Airway epithelial cell (primary cell): ENCODE data around the genes LMX1B and NIBAN2.

DNA sequence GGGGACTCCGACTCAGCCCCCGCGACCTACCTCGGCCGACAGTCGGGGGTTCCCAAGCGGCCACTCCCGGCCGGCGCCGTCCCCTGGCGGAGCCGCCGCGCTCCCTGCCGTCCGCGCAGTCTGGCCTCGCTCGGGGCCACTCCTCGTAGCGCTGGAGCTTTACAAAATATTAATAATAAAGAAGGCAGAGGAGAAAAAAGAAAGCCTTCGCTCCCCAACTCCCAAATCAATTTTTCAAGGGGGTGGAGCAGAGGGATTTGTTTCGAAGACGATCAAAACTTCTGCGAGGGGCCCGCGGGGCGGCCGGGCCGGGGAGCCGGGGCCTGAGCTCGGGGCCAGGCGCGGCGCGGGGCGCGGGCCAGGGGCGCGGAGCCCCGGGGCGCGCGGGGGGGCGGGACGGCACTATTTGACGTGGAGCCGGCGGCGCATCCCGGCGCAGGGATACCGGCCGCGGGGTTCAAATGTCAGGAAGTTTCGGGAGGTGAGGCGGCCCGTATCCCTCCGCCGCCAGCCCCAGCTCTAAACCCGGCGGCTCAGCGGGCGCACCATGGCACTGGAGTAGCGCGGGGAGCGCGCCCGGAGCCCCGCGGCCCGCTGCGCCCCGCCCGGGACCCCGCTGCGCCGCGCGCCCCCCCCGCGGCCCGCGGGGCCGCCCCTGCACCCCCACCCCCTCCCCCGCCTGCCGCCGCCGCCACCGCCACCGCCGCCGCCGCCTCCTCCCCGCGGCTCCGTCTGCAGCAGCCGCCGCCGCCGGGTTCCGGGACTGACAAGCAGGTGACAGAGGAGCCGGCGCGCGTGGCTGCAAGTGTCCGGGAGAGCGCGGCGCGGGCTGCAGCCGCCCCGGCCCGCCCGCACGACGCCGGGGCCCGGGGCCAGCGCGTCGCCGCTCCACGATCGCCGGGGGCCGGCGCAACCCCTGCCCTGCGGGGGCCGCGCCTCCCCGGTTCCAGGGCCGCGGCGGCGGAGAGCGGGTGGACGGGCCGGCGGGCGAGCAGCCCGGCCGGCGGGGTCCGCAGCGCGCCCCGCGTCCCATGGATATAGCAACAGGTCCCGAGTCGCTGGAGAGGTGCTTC lies at the start of gene LMX1B:
Gene LMX1B, plus strand, starts transcription at position 510 of the 1,073 bp plus-strand sequence.
- RAMPAGE, long total RNA, result no peak

DNA sequence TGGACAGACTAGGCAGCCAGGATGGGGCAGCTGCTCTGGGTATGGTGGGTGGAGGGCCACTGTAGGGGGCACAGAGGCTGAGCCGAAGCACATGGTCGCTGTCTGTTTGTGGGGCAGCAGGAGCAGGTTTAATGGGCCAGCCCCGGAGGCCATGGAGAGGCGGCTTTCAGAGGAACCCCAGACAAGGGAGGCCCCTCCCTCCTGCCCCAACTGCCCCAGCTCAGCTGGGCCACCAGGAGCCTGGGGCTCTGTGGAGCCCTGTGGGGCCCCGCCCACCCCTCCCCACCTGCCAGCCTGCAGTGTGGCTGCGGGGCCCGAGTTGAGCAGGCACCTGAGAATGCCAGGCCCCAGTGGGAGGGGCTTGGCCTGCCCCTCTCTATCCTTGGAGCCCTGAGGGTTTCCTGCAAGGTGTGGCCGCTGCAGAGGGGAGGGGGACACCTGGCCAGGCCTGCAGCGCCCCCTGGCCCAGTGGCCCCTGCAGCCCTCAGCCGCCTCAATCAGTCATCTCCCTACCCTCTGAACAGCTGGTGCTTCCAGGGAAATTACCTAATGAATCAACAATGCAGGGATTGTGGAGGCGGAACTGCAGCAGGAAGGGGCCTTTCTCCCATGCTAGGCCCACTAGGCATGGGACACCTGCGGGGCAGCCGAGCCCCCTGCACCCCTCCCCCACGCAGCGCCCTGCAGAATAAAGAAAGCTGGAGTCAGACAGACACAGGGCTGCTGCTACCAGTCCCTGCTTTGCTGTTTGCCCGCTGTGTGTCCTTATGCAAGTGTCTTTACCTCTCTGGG lies 47.9 kb downstream of the LMX1B start:
- RAMPAGE, long total RNA, result no peak

DNA sequence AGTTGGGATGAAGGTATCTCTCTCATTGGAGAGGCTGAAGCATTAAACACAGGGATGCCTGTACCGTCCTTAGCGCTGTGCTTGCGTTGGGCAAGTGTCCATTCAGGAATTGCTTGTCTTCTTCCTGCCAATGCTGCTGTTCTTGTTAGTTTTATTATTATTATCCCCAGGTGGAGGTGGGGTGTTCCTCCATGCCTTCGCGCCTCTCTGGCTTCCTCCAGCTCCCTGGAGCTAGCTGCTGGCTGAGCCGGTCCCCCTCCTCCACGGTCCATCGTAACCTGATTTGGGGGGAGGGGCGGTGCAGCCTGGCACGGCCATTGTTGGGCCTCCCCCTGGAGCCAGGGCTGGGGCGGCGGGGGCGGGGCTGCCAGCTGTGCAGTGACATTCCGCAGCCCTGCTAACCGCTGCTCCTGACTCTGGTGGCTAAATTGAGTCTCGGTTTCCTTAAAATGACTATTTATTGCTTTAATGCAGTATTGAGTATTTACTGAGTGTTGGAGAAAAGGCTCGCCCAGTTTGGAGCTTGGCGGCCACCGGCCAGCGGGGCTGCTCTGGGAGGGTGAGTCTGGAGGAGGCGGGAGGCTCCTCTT lies 51.3 kb downstream of the LMX1B start:
- RAMPAGE, long total RNA, result no peak

DNA sequence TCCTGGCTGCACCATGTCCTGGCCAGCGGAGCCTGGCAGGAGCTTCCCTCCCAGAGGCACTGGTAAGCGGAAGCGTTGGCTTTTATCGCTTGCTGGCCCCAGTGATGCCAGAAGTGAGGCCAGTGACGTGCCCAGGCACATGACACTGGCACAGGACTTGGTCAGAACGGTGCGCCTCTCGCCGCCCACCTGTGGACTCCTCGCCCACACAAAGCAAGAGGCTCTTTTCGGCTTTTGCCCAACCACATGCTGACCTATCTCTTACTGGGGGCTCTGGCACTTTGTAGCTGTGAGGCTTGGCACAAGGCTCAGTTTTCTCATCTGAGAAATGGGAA lies 59.0 kb downstream of the LMX1B start:
- RAMPAGE, long total RNA, result no peak

GRCh38 chr9:126763301-126763765 lies 41.5 kb upstream of the ZBTB43 start:
- RAMPAGE, long total RNA, result no peak

DNA sequence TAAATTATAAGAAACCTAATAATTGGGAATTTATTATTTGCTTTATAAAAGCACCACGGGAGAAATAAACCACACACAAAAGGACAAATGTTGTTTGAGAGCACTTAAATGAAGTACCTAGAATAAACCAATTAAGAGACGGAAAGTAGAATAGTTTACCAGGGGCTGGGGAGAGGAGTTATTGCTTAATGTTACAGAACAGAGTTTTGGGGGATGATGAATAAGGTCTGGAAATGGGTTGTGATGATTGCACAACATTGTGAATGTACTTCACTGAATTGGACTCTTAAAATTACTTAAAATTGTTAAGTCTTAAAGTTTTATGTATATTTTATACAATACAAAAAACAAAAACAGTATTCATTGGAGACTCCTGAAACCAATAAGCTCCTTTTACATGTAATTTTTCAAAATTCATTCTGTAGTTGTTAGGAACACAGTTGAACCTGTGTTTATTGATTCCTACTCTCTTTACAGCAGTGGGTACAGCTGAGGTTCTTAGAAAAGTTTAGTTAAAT lies 1.5 kb downstream of the ZBTB43 start:
- RAMPAGE, long total RNA, result no peak

DNA sequence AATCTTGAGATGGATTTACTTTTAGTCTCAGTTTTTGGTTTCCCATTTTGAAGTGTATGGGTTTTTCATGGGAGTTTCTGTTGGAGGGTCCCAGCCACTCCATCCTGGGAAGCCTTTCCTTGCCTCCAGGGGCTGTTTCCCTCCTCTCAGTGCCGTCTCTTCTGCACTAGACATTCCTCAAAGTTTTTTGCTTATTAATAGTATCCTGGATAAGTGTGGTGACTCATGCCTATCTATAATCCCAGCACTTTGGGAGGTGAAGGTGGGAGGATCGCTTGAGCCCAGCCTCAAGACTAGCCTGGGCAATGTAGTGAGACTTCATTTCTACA lies 43.0 kb downstream of the RALGPS1 start:
- RAMPAGE, long total RNA, result no peak

DNA sequence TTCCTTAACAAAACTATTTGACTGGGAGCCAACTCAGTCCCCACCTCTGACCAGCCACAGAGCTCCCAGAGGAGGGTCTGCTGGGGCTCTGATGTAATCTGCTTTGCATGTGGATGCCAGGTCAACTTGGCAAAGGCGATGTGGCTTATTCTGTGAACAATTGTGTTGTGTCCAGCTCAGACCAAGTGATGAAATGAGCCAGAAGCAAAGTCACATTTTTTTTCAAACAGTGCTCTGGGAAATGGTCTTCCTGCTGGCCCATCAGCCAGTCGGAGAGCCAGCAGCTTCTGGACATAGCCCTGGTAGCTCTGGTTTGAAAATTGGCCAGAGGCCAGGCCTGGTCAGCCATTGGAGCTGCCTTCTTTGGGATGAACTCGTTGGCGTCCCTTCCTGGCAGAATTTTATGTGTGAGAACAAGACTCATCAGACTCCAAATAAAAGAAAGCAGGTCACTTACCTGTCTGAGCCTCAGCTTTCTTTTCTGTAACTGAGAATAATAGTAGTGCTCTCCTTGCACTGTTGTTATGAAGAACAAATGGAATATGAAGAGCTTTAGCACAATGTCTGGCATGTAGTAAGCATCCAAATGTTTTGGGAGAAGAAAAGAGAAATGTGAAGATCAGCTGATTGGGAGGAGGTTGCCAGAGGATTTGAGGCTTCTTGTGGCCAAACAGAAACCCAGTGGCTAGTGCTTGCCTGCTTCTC lies 86.3 kb downstream of the ANGPTL2 start:
- RAMPAGE, long total RNA, result no peak

DNA sequence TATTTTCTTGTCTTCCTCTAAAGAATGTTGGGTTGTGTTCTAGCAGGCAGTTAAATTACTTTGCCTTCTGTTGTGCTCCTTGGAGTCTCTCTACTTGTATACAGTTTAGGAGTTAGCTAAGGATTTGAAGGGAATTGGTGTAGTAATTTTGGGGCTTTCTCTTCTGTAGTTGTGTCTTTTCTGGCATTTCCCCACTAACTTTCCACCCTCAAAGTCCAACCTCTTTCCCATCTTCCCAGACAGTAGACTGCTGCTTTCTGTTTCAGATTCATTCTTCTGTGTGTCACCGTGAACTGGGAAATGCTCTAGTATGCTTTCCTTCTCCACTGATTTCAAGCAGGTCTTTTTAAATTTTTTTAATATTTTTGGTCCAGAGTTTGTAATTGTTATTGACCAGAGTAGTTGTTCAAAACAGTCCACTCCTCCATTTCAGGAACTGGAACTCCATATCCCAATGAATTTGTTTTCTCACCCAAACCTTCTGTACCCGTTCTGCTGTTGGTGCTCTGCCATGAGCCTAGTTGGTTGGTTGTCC lies 4.6 kb upstream of the ANGPTL2 start:
- RAMPAGE, long total RNA, result no peak

DNA sequence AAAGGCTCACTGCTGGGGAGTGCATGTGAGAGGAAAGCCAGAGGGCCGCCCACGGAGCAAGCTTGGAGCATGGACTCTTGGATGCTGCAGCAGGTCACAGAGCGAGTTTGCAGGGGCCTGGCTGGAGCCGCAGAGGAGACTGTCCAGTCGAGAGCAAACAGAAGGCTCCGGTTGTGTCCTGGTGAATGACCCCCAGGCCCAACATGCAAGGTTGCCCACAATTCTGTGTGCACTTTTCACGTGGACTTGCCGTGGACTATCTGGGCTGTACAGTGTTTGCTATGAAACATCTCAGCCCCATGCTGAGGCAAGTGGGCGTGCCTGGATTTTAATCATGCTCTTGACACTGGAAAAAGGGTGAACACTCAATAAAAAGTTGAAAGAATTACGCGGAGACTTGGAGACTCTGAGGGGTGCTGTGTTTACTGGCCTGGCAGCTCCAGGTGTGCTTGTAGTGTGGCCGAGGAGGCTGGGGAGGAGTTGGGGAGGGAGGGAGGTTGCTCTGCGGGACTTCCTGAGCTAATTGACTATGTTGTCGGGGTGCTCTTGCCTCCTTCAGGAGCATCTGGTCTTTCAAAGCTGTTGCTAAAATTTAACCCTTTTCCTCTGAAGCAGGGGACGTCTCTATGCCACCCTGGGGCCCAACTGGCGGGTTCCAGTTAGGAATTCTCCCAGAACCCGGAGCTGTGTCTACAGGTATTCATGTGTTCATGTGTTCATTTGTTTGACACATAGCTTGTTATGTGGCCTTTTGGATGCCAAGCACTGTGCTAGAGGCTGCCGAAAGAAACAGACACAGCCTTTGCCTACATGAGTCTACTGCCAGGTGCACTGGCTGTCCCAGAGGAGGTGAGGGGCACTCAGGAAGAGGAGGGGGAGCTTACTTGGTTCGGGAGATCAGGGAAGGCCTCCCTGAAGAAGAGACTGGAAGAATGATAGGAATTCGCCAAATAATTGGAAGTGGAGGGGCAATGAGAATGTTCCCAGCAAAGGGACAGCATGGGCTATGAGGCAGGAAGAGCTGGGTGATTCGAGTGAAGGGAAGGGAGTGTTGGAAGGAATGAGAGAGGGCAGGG lies 54.2 kb upstream of the GARNL3 start:
- RAMPAGE, long total RNA, result no peak

DNA sequence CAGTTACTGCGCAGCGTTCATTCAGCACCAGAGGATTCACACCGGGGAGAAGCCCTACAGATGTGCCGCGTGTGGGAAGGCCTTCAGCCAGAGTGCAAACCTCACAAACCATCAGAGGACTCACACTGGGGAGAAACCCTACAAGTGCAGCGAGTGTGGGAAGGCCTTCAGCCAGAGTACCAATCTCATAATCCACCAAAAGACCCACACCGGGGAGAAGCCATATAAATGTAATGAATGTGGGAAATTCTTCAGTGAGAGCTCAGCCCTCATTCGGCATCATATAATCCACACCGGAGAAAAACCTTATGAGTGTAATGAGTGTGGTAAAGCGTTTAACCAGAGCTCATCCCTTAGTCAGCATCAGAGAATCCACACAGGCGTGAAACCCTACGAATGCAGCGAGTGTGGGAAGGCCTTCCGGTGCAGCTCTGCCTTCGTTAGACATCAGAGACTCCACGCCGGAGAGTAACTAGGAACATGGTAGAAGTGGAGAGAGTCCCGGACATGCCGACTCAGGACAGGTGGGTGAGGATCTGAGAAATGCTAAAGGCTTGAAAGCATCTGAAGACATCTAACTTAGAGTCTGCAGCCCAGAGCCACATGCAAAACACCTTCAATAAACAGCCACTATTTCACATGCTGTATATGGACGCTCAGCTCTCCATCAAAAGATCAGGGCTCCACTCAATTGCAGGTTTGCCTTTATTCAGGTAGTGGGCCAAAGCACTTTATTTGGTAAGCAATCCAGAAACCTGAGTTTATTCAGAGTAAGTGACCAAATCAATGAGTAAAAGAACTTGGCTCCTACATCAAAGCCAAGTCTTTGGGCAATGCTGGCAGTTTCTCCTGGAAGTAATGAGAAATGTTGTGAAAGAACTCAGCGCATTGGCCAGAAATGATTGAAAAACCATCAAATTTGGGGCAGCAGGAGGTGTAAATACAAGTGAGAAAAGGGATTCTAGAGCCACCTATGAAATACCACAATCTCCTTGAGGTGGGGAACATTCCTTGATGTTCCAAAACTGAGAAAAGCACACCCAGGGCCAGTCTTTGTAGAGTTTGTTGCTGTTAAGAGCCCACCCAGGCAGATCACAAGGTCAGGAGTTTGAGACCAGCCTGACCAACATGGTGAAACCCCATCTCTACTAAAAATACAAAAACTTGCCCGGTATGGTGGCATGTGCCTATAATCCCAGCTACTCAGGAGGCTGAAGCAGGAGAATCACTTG lies 6.1 kb downstream of the RPL12 start:
- RAMPAGE, long total RNA, result no peak

DNA sequence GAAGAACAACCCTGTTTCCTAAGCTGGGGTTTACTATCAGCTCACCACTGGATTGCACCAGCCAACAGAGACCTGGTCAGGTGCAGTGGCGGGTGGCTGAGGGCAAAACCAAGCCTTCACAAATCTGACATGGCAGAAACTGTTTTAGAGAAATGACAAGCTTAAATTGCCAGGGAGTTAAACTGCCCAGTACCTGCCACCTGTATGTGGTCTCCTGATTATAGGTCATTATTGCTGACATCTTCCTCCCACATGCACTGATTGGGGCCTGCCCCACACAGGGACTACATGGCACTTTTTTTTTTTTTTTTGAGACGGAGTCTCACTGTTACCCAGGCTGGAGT lies 2.7 kb downstream of the RPL12 start:
- RAMPAGE, long total RNA, result no peak

- RAMPAGE, long total RNA, result no peak
Measured at GRCh38 chr9:127451713-127452693, 693 bp downstream of the LRSAM1 start.

DNA sequence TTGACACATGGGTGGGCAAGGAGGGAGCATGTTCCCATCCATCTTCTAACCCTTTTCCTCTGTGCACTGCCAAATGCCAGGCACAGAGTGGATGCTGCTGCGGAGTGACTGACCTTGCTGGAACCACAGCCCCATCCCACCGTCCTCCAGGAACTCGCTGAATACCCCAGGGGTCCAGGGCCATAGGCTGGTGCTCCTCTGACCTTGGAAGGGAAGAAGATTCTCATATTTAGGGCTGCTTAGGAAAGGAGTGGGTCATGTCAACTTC lies 7.9 kb downstream of the NIBAN2 start:
- RAMPAGE, long total RNA, result no peak

DNA sequence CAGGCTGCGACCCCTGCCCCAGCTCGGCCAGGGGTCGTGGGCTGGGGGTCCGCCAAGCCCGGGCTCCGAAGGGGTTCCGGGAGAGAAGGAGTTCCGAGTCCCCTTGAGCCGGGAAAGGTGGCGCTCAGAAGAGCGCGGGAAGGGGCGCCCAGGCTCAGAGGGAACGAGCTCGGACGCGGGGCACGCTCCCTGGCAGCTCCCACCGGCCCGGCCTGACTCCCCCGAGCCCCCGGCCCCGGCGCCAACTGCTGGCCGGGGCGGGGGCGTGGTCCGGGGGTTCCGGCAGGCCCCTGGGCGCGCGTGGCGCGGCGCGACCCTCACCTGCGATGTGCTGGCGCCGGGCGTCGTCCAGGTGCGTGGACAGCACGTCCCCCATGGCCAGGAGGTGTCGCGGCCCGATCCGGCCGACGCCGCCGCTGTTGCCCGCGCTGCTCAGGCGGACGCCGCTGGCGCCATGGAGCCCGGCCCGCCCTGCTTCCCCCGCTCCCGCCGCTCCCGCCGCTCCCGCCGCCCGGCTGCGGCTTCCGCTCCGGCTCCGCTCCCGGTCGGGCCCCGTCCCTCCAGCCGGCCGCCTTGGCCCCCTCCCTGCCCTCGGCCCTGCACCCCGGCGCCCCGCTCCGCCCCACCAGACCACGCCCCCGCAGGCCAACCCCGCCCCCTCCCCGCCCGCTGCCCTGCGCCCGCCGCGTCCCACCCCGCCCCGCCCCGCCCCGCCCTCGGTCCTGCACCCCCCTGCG lies at the start of gene NIBAN2:
Gene NIBAN2, minus strand, starts transcription at position 575 of the 737 bp plus-strand sequence.
- RAMPAGE, long total RNA, result no peak

DNA sequence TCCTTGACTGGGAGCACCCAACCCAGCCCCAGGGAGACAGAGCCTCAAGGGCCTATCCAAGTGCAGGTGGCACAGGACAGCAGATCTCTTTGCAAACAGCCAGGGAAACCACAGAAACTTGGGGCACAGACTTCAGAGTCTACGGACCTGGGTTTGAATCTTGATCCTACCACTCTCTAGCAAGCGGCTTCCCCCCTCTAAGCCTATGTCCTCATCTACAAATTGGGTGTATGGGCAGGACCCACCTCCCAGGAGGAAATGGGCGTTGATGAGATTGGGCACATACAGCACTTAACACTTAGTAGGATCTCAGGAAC lies 13.2 kb upstream of the TOR2A start:
- RAMPAGE, long total RNA, result no peak

DNA sequence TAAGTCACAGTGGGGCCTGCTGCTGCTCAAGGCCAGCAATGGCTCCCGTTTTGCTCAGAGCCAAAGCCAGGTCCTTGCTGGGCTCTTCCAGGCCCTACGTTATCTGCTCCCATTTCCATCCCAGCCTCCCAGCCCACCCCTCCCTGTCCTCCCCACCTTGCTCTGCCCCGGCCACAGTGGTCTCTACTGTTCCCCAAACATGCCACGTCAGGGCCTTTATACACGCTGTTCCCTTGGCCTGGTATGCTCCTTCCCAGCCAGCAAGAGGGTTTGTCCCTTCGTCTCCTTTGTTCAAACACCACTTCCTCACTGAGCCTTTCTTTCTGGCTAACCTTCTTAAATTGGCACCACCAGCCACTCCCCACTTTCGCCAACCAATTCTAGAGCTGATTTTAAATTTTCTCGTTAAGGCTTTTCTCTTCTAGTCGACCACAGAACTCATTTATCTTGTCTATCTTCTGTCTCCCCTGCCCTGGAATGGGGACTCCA lies 9.8 kb downstream of the SH2D3C start:
- RAMPAGE, long total RNA, result no peak

DNA sequence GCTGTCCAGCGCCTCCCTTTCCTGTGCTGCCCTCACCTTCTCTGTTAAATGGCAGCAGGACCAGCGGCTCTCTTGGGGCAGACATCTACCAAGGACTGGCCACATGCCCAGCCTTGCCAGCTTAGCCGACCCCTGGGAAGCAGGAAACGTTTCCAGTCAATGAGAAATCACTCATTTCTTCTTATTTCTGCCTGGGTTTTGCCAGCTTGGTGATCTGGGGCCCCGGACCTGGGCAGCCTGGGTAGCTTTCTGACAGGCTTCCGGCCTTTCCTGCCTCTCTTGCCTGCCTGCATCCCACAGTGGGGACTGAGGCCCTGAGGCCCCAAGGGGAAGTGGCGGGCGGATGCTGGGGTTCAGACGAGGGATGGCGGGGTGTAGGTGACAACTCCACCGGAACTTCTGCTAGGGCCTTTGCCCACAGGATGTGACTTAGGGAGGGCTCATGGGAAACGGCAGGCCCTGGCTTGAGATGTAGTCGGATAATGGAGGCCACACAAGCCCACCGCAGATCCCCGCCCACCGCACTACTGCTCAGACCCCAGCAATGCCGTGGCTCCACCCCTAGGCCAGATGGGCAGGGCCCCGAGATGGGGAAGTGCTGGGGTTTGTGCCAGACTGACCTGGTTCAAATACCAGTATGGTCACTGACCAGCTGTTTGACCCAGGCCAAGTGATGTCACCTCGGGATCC lies 2.8 kb upstream of the CDK9 start:
- RAMPAGE, long total RNA, result no peak

- RAMPAGE, long total RNA, result no peak
Measured at GRCh38 chr9:127792866-127793923, 7.4 kb downstream of the CDK9 start.

DNA sequence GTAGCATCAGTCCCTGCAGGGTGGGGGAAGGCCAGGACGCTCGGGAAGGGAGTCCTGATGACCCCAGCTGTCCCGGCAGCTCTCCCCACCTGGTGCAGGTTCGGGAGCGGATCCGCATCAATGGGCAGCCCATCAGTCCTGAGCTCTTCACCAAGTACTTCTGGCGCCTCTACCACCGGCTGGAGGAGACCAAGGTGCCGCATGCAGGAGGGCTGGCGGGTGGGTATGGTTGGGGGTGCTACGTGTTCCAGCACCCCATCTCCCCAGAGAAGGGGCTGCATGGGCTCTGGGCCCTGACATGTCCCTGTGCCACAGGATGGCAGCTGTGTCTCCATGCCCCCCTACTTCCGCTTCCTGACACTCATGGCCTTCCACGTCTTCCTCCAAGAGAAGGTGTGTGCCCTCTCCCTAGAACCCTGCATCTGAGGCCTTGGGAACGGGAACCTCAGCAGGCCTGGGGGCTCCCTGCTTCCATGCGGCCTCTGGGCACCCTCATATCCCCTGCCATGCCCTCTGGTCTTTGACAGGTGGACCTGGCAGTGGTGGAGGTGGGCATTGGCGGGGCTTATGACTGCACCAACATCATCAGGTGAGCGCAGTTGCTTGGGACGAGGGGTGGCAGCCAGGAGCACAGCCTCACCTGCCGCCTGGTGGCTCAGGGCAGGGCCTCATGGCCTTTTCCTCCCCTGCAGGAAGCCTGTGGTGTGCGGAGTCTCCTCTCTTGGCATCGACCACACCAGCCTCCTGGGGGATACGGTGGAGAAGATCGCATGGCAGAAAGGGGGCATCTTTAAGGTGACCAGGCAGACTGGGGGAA lies 4.4 kb downstream of the FPGS start:
- RAMPAGE, long total RNA, result no peak